Peritoneum (tissue), 1 donor: ENCODE results near the gene TIMP2.

DNA sequence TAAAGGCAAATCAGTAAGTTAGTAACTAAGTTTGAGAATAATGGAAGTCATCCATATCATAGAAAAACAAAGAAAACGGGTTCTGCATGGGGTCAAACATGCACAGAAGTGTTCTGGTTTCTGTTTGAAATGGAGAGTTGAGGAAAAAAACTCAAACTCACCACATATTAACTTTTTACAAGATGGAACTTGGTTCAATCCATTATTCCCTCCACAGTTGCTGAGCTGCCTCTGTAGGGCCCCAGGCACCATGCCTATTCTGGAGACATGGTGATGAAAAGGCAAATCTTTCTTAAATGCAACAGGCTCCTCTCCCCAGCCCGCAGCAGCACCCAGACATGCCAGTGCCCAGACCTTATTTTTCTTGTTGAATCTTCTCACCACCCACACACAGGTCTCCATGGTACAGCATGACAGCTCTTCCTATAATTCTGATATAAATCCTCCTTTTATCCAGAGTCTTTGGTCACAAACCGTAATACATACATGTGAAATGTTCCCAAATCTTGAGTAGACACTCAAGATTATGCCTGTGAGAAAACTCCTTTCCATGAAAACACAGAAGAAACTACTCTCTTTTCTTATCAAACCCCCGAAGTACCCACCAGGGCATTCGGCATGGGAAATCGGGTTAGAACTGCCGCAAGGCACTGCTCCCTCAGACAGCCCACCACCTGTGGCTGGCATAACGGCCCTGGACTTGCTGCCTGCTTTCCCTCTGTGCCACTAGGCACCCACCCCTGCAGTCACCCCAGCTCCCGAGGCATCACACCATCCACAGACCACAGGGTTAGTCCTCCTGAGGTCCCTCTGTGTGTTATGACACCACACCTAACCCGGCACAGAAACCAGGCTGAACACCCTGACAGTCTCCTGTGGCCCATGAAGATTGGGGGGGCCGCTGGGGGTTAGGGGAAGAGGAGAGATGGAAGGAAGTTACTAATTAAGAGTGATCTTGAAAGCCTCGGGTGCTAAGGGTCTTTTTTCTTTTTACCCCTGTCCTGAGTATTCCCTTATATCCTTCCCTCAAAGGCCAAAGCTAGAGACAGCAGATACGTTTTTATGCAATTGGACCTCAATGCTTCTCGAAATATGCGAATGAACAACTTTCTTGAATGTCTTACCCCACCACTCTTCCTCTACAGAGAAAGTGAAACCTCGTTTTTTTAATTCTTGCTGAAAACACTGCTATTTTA lies 7.3 kb downstream of the CYTH1 start:
- PRO-cap: no peak

- PRO-cap: no peak
These were observed 22.6 kb upstream of the CYTH1 start for GRCh38 chr17:78804493-78805249.

DNA sequence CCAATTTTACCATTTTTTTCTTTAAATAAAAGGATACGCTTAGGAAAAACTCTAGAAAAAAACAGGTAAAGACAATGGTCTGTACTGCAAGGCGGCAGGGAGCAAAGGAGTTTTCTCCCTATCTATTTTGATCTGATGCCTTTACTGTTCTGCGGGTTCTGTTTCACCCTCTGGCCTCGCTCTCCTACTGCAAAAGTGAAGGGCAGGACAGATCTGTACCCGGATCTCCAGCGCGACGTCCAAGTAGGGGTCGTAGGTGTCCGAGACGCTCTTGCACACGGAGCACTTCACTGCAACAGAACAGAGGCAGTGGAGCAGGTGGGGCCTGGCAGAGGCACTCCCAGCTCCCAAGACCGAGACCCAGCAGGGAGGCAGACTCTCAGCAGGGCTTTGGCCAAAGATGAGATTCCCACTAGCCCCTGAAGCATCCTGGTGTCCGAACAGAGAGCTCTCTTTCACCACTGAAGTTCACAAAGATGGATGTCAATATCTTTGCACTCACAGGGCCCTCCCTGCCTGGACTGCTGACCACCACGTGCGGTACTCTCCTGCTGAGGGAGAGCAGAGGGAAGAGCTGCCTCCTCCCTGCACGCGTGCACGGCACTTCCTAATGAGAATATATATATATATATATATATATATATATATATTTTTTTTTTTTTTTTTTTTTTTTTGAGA lies 19.7 kb downstream of the USP36 start:
- PRO-cap: no peak

DNA sequence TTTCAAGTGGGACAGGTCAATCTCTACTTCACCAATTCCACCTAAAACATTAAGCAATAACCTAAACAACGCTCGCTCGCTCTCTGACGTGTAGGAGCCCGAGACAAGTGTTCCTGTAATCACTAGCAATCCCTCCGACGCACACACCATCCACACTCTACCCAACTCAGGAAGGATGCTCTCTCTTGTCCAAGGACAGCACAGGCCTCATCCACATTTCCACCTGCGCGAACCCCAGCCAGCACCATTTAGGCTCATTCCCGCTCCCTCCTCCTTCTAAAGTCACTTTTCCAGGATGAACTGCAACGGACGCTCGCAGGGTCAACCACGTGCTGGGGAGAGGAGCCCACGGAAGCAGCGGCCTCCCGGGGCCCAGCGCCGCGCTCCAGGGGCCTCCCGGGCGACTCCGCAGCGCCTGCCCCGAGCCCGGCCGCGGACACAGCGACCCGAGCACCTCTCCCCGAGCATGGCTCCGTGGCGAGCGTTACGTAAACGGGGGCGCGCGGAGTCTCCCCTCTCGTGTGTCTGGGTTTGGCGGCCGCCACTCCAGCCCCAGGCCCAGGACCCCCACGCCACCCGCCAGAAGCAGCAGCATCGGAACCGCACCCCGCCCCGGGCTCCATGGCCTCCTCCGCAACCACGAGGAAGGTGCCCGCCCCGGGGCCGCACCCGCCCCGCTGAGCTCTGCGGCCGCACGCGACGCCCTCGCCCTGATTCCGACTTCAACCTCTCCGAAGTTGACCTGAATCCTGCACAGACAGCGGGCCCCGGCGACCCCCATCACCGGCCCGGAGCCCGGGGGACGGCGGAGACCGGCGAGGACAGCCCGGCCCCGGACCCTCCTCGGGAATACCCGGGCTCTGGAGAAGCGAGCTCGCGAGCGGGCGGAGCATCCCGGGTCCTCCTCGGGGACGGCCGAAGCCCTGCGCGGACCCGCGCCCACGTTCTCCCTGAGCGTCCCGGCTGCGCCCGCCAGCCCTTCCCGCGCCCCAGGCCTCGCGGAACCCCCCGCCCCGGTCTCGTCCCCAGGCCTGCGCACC lies 621 bp downstream of the USP36 start:
- PRO-cap: no peak

DNA sequence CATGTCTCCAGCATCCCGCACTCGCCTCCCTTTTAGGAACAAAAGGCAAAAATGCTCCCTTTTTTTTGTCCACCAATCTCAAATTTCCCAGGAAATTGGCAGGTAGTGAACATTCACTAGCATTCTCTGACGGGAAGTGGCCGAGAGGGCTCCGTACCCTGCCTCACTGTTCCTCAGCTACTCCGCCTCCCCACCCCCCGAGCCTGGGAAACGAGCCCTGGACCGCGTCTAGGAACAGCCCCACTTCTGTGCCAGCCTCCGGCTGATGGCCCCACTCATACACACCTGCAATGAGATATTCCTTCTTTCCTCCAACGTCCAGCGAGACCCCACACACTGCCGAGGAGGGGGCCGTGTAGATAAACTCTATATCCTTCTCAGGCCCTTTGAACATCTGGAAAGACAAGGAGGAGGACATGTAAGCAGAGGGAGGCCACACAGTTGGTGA lies 30.0 kb upstream of the USP36 start:
- PRO-cap: no peak

DNA sequence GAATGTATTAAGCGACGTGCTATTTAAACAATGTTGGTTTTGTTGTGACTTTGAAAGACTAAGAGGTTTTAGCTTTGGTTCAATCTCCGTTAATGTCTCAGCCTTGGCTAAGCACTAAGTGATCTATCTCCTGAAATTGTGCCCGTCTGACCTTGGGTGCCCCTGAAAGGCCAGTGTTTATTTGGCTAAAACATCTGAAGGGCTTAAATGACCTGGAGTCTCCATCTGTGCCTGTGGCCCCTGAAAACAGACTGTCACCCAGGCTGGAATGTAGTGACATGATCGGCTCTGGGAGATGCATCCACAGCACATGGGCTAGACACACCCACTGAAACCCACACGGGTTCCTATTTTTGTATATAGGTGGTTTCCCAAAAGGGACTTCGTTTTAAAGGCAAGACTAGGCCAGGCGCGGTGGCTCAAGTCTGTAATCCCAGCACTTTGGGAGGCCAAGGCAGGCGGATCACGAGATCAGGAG lies 13.5 kb downstream of the CEP295NL start:
- PRO-cap: no peak

DNA sequence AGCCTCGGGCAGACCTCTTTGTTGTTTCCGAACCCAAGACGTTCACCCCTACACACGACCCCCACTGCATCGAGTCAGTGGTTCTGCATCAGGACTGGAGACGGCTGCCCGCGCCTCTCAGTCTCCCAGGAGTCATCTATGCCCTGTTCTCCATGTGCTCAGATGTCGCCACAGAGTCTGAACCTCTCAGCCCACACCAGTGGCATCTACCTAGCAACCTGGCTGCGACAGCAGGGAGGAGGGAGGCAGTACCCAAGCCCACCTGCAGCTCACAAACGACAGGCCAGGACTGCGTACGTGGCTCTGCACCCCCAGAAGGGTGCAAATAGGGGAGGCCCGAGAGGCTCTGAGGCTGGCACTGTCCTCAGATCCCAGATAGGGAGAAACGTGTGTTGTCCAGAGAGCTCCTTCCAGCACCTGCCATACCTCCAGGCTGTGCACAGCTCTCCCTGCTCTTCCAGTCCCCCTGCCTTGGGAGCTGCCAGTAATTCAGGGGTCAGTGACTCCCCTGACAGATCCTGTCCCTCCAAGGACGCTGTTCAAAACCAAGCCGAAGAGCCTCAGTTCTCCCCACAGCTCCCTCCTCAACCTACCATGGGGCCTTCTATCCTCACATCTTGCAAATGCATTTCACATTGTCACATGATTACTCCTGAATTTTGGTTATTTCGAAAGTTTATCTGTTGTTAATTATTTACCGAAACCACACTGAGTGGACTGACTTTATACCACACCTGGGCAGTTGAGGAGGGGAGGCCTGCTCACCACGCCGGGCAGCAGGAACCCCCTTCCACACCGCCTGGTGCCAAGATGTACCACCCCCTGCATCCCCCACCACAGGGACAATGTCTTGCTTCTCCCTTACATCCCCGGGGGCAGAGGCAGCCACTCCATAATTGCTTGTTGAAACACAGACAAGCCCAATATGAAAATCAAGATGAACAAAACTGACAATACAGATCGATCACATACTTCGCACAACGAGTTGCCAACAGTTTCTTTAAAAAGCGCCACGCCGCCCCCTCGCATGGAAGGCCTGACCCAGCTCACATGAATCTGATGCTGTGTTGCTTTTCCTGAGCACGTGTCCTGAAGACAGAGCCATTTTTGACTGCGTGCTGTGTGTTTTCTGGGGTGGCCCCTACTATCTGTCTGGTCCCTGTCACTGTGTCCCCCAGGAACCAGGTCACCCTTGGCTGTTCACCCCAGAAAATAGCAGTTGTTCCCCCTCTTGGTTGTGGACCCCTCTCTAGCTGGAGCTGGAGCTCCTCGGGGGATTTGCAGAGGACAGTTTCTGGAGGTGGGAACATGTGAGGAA lies 4.7 kb downstream of the TIMP2 start:
- PRO-cap: no peak

DNA sequence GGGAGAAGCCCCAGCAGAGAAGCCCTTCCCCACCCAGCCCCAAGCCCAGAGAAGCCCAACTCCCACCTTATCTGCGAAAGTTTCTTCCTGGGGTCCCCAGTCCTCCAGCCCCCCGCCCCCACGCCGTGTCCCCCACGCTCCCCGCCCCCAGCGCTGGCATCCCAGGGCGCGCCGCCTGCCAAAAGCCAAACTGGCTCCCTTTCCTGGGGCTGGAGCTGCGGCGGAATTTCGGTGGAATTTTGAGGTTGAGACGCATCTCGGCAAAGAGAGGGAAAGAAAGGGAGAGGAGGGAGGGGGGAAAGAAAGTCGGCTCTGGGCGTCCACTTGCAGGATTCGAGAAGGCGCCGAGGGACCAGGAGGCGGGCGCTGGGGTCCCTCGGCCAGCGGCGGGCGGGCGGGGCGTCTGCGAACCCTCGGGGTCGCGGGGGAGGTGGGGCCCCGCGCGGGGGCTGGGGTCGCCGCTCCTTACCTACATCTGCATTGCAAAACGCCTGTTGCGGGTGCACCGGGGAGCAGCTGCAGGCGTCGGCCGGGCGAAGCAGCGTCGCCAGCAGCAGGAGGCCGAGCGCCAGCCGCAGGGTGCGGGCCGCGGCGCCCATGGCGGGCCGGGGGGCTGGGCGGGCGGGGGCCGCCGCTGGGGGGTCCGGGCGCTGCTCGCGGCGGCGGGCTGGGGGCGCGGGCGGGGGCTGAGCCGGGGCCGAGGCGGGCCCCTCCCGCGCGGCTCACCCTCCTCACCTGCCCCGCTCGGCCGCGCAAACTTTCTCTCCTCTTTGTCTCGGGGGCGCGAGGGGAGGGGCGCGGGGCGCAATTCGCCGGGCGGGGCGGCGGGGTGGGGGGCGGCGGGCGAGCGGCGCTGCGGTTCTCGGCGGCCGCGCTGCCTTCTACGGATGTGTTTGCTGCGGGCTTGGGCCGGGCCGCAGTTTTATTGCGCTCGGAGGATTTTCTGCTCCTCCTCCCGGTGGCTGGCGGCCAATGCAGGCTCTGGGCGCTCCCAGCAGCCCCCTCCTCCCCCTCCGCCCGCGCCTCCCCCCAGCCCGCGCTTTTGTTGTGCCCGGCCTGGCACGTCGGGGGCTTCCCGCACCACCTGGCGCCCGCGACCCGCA lies at the start of gene TIMP2:
Gene TIMP2 (minus strand): TSS at position 898 of the 1,103 bp plus-strand sequence.
- PRO-cap: unidirectional peak, minus-strand start at position 895 of the sequence

- PRO-cap: no peak
These were observed 9.1 kb upstream of the TIMP2 start for GRCh38 chr17:78933807-78935087.

DNA sequence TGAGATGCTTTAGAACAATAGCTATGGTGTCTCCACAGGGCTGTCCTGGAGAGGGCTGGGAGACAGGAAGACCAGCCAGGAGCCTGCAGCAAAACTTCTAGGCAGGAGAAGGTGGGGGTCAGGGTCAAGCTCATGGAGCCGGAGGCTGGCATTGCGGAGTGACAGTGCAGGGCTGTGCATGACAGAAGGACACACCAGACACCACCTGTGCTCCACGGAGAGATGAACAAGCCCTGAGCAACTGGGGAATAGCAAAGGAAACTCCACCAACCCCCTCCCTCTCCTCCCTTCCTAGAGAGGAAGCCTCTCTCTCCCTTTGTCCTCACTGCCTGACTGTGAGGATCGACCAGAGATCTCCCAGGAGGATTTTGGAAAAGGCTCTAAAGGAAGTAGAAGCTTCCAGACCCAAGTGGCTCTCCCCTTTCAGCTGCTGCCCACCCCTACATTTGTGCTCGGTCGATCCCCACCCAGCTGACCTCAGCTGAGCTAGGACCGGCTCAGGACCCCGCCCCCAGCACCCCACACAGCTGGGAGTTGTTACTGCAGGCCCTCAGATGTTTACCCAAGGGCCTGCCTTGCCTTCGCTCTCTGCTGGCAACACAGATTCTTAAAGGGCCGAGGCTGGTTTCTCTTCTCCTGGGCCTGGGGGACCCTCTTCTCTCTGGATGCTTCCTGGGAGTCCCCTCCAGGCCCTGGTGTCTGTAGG lies 26.7 kb upstream of the TIMP2 start:
- PRO-cap: no peak

DNA sequence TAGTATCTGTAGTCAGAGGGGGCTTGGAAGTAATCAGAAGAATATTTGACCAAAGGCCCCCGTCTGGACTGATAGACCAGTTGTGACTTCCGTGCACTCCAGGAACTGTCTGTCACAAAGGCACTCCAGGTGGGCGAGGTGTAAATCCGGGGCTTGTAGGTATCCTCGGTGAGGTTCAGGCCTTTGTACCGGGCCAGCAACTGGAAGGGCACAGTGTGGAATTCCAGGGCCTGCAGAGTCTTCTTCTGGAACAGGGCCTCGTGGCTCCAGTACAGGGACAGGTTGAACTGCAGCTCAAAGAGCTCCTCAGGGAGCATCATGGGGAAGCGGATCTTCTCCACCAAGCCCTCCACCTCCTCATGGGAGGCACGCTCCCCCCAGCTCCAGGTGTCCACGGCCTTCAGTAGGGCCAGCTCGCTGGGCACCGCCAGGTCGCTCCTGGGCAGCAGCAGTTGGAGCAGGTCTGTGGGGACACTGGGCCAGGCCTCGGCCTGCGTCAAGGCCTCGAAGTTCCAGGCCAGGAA lies 7.7 kb downstream of the LGALS3BP start:
- PRO-cap: no peak

DNA sequence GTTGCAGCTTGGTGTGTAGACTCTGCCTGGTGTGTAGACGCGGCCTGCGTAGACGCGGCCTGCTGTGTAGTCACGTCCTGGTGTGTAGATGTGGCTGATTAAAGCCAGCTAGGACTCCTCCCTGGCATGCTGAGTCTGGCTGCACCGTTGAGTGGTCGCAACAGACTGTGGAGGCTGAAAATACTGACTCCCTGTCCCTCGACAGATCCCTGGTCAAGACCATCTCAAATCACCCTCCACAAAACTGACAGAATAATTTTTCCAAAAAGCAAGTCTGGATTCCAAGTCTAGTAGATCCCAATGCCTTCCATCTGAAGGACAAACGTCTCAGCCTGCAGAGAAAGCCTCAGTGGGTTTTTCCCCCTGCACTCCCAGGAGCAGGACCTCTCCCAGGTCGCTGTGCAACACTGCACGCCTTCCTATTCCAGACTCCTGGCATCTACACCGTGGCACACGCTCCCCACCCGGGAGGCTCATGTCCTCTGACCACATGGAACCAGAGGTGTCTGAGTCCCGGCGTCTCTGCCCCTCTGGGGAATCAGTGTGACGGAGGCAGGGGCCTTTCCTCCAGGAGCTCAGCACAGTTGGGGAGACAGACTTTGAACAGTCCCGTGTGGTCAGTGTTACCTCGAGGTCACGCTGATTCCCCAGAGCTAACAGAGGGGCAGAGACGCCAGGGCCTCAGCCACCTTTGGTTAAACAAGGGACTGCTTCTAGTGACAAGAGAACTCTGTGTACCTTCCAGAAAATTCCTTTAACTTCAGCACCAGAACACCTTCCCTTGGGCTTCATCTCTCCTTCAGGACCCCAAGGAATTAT lies 6.9 kb downstream of the CANT1 start:
- PRO-cap: no peak

- PRO-cap: no peak
These were observed 8.5 kb downstream of the CBX2 start for GRCh38 chr17:79786326-79787055.

DNA sequence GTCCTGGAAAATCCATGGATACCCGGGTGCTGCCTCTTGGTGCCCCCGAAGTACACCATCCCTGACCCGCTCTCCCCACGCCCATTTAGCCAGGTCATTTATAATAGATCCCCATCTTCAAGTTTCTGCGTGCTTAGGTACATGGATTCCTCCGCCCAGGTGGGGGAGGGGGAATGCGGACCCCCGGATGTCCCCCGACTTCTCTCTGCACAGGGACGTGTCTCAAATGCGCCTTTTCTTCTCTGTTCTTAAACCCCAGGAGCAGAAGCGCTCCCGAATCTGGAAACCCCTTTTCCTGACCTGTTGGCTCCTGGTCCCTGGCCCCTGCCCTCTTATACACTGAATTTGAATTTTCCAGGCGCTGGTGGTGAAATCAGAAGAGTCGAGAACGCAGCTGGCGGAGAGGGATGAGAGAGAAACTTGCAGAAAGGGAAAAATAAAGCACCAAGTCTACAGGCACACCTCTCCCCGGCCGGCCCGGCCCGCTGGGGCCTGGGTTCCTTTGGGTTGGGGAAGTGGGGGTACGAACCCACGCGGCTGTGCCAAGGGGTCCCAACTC lies 15.2 kb upstream of the CBX8 start:
- PRO-cap: no peak

DNA sequence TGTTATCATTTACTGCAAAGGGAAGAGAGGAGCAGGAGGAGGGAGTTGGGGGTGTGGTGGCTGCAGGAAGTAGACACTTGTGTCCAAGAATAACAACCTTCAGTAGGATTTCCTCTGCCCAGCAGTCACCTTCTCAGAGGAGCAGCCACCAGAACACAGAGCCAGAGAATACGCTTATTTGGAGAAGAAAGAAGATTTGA lies 10.2 kb downstream of the CBX4 start:
- PRO-cap: no peak

- PRO-cap: no peak
These were observed 6.6 kb downstream of the CBX4 start for GRCh38 chr17:79832427-79833203.

- PRO-cap: no peak
These were observed 4.6 kb downstream of the CBX4 start for GRCh38 chr17:79834371-79835226.

GRCh38 chr17:79840384-79841401 lies 1.5 kb upstream of the CBX4 start:
- PRO-cap: no peak

DNA sequence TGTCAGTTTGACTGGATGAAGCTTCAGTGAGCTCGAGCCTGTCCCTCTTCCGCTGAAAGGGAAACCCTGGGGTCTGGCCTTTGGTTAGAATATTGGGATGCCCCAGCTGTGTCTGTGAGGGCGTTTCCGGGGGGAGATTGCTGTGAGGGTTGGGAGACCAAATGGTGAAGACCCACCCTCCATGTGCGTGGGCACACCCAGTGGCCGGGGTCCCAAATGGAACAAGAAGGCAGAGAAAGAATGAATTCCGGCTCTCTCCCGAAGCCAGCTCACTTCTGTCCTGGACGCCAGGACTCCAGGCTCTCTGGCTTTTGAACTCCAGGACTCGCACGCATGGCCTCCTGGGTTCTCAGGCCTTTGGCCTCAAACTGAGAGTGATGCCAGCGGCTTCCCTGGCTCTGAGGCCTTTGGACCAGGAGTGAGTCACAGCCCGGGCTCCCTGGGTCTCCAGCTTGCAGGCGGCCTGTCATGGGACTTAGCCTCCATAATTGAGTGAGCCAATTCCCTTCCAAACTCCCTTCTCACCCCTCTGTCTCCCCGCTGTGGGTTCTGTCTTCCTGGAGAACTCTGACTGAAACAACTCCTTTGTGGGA lies 49.6 kb upstream of the CBX4 start:
- PRO-cap: no peak

DNA sequence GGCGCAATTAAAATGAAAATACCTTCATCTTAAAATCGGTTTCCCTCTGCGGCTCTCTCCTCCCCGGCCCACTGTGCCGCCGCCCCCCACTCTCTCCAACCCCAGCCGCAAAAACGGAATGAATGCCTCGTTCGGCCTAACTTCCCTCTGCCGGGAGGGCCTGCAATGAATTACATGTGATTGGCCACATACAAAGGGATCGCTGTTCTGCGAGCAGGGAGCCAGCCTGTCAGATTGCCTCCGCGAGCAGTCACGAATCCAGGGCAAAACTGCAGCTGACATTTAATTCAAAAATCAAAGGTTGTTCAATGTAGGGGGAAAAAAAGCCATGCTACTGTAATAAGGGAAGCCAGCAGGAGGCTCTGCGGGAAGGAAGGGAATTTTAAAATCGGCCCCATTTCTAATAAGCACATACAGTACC lies 84.9 kb downstream of the TBC1D16 start:
- PRO-cap: no peak